Cardiac septum (tissue), 1 donor: ENCODE measurements around the gene MBIP.

DNA sequence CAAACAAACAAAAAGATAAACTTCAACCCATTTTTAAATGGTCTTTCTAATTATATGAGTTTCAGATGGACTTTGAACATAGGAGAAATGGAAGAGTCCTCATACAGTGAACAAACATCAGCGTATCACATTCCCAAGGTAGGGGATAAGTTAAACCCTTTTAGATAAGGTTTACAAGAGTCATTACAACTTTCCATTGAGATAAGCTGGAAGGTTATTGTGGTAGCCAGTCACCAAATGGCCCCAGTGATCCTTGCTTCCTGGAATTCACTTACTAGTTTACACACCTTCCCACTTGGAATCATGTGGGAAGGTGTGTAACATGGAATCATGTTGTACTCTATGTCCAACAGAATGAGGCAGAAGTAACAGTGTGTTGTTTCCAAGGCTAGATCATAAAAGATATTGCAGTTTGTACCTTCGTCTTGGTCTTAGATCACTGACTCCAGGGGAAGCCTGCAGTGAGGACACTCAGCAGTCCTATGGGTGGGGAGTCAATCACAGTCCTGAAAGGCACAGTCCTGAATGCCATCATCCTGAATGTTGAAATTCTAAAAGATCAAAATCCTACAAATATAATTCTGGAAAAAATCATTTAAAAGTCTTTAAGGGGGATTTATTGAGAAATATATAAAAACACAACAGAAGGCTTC, 33.6 kb downstream of the EAPP start:
- PRO-cap, result no peak

- PRO-cap, result no peak
These were observed 14.5 kb downstream of the SNX6 start for GRCh38 chr14:34615286-34615992.

DNA sequence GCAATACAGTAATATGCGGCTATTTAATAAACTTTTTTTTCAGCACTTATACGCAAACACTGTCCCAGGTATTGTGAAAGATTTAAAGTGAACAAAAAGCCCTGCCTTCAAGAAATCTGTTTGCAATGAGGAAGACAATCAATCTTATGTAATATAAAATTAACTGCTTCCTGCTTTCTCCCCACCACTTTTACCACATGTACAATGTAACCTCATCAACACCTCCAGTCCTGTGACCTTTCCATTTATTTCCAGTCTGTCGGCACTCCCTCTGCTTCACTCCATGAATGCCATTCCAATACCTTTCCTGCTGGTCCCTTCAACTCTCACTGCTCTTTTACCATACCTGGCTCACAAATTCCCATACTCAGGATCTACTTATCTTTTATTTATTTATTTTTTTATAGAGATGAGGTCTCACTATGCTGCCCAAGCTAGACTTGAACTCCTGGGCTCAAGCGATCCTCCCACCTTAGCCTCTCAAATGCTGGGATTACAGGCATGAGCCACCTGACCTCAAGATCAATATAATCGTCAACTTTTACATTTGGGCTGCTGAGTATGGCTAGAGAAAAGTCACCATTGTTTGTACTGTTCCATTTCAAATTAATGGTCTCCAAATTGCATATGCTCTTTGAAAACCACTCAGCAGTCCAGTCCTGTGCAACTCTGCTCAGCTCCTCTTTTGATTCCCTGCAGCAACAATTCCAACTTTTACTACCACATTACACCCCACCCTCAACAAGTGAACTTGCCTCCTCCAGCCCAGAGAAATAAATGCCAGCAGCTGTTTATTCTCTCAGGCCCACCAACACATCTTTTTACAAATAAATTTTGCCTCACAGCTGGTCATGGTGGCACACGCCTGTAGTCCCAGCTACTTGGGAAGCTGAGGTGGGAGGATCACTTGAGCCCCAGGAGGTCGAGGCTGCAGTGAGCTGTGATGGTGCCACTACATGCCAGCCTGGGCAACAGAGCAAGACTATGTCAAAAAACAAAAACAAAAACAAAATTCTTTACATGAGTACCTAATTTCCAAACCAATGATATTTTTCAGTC, 10.1 kb downstream of the SNX6 start:
- PRO-cap, result no peak

GRCh38 chr14:34680805-34681404, 33.5 kb downstream of the CFL2 start:
- PRO-cap, result no peak

- PRO-cap, result bidirectional peak, plus-strand start at chr14:34713767, minus-strand start at chr14:34713766; bidirectional peak, plus-strand start at chr14:34714015, minus-strand start at chr14:34713828
These were observed 745 bp downstream of the CFL2 start for GRCh38 chr14:34713586-34714110.

DNA sequence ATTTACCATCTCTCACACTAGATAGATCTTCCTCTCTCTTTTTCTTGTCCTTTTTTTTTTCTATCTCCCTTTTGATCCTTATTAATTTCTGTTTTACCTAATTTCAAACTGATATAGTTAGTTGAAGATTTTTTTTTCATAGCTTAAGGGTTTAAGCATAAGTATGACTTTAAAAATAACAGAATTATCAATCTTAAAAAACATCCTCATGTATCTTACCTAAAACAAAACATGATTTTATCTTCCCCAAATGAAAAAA, 54.2 kb upstream of the CFL2 start:
- PRO-cap, result no peak

- PRO-cap, result no peak
These were observed 69.3 kb upstream of the CFL2 start for GRCh38 chr14:34783730-34784018.

DNA sequence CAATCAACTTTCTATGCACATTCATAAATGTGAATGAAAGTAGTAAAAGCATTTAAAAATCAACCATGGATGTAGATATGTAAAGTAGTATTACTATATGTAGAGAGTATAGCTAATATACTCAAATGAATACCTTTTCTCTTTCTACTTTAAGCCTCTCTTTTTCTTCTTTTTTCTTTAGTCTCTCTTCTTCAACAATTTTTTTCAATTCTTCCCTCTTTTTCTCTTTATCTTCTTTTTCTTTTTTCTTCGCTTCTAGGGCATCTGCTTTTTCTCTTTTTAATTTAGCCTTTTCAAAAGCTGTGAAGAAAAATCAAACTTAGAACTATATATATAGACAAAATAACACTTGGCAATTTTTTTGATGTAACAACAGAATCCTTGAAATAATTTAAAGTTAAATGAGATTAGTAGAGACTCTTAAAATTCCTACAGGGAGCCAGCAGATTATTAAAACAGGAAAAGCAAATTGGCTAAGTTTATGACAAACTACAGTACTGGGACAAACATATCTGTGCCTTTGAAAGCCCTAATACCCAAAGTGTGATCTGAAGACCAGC, 75.0 kb downstream of the BAZ1A start:
- PRO-cap, result no peak

DNA sequence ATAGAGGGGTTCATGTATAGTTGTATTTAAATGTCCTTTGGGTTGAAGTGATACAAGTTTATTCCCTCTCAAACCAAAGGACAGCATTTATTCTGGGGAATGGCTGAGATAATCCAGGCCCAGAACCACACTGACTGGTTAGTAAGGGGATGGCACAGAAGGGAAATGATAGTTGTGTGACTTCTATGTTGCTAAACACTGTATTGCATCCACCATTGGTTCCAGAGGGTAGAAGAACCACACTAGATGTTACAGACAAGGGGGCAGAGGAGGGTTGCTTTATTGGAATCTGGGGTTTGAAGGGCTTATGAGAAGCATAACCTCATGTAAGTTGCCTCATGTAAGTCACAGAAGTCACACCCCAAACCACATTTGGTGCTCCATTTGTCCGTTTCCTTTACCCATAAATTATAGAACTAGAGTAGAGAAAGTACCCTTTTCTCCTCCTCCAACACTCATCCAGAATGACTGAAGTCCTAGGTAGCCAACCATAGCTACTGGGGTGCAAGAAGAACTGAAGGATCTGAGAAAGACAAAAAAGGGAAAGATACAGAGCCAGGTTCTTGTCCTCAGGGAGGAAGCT, 5.5 kb upstream of the PSMA6 start:
- PRO-cap, result no peak

- PRO-cap, result no peak
These were observed 39.4 kb downstream of the NFKBIA start for GRCh38 chr14:35365248-35365499.

DNA sequence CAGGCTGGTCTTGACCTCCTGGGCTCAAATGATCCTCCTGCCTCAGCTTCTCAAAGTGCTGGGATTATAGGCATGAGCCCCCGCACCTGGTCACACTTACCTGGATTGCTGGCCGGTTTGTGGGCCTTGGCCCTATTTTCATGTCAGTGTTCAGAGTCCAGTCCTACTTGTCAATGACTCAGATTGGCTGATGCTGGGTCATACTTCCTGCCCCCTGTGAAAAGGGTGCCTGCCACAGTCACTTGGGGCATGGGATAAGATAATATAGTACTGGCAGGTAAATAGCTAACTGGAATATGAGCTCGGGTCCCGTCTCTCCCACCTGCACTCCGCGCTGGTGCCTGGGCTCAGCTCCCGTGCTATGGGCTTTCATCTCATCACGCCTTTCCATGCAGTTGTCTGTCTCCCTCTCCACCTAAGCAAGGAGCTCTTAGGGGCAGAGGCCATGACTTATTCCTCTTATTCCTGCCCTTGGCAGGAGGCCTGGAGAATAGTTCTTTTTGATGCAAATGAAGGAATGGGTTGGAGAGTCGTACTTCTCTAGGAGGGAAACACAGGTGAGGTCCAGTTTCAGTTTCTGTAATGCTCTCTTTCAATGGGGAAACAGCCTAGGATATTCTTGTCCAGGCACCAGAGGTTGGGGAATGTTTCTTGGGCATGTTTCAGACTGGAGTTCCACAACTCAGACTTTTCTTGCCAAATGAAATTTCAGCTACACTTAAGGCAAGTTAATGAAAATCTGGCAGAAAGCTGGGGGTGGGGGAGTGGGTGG, 7.1 kb downstream of the NFKBIA start:
- PRO-cap, result no peak

DNA sequence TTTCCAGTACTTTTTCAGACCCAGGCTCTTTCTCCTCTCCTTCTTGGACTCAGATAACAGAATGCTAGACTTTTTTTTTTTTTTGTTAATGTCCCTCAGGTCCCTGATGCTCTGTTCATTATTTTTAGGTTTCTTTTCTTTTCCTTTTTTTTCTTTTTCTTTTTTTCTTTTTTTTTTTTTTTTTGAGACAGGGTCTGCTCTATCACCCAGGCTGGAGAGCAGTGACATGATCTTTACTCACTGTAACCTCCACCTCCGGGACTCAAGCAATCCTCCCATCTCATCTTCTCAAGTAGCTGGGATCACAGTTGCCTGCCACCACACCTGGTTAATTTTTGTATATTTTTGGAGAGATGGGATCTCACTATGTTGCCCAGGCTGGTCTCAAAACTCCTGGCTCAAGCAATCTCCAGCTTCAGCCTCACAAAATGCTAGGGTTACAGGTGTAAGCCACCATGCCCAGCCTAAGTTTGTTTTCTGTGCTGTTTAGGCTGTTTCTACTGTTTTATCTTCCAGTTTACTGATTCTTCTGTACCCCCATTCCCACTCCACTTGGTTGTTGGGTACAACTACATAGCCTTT, 66.2 kb downstream of the INSM2 start:
- PRO-cap, result no peak

GRCh38 chr14:35689601-35690197, 119.4 kb downstream of the RALGAPA1 start:
- PRO-cap, result no peak

GRCh38 chr14:36319805-36321118, at the start of gene MBIP:
Gene MBIP, minus strand, starts transcription at chr14:36320637.
- PRO-cap, result bidirectional peak, plus-strand start at chr14:36320775, minus-strand start at chr14:36320624

- PRO-cap, result no peak
These were observed 14.7 kb downstream of the NKX2-1 start for GRCh38 chr14:36505214-36505842.

DNA sequence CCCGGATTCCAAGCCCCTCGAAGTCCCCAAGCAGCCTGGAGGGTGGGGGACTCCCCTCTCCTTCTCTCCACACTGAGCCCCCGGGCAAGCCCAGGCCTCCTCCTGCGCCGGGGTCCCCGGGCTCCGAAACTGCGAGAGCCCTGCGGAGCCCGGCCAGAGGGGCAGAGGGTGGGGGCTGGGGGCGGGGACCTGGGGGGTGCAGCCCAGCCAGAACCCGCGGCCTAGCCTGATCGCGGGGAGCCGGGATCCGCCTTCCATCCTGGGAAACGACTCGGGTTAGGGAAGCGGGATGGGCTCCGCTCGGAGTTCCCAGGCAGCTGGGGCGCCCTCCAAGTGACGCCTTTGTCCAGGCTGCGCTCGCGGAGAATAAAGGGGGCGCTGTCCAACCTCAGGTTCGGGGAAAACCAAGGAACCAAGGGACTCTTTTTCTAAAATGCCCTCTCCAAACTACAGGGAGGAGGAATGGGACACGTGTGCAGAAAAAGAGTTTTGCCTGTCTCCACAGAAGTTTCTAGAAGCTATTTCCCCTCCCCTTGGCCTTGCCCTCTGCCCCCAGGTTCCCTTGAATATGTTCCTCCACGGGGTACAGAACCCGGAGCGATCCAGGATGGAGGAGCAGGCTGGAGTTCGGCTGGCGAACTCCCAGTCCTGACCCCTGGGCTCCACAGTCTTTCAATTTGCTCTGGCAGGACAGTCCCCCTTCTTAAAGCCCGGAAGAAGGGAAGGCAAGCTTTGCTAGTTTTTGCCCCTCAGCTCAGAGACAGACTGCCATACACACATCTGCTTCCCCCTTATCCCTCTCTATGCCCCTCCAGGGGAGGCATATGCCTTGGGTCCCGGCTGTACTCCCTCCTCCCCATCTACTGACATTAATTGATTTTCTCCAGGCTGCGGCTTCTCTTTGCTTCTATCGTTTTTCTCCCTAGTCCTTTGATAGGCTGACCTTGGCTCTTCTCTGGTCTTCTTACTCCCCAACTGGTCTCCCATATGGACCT, 13.9 kb downstream of the NKX2-1 start:
- PRO-cap, result no peak

DNA sequence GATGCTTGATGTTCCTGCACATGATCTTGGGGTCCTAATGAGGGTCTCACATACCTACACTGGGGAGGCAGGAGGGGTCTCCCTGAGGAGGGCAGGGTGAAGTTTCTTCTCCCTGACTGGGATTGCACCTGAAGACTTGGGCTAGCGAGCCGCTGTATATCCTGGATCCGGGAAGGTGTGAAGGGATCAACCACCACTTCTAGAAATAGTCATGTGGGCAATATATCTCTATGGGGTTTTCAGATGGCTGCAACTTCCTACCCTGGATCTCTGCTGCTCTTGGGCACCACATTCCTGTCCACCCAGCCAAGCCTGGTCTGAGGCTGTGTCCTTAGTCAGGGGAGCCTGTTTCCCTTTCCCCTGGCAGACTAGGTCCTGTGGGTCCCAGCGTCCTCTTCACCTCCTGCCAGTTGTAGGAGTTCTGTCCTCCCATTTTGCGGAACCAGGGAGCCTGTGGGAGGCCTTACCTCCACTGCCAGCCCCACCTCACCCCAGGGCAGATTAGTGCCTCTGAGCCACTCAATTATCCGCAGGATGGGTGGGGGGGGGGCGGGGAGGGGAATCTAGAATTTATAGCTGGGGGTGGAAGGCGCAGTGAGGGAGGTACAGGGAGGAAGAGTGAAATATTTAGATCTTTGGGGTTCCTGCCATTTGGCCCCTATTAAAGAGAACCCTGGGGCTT, 12.8 kb downstream of the NKX2-1 start:
- PRO-cap, result no peak

- PRO-cap, result no peak
These were observed 117.3 kb downstream of the MIPOL1 start for GRCh38 chr14:37314957-37315420.

DNA sequence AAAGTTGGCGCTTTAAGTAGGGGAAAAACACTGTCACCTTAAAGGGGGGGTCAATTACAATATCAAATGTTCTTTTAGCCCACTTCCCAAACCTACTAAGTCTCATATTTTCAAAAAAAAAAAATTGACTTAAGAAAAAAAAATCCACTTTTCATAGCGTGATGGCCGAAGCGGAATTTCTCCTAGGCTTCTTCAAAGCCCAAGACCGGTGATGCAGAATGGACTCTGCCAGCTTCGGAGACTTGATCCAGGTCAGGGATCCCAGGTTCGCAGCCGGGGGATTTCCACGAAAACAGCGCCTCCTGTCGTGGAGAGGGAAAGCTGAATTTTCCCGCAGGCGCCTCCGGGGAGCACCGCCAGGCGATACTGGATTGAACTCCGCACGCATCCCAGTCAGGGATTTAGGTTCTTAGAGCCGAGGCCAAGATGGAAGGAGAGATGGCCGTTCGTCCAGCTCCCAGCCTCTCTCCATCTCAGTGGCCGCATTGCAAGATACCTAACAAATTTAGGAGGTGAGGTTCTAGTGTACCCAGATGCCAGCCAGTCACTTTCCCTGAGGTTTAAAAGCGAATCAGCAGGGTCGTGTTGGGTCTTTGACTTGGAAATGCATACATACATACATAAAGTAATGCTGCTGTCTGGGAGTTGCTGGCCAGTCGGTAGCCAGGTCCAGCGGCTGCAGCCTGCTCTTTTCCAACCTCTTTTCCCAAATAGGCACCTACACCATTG, 2.2 kb downstream of the TTC6 start:
- PRO-cap, result no peak

- PRO-cap, result no peak
These were observed 15.6 kb downstream of the TTC6 start for GRCh38 chr14:37611064-37611400.